ENCODE measurements around the gene KATNAL1.

GRCh38 chr13:29125023-29125588 is 305.0 kb downstream of the MTUS2 start:
- PRO-cap, 2 experiments, result peak in 1 of 2 experiments; most common minus-strand start chr13:29125355 (in 1)

- PRO-cap, 2 experiments, result no peak in any of the 2 experiments
Measured at GRCh38 chr13:29508426-29509076, 86.9 kb downstream of the SLC7A1 start.

GRCh38 chr13:29513133-29513935 is 82.2 kb downstream of the SLC7A1 start:
- PRO-cap, 2 experiments, result no peak in any of the 2 experiments

- PRO-cap, 2 experiments, result no peak in any of the 2 experiments
Measured at GRCh38 chr13:29535741-29536309, 59.7 kb downstream of the SLC7A1 start.

- PRO-cap, 2 experiments, result no peak in any of the 2 experiments
Measured at GRCh38 chr13:29572987-29573642, 22.4 kb downstream of the SLC7A1 start.

- PRO-cap, 2 experiments, result no peak in any of the 2 experiments
Measured at GRCh38 chr13:29593541-29594144, 1.8 kb downstream of the SLC7A1 start.

DNA sequence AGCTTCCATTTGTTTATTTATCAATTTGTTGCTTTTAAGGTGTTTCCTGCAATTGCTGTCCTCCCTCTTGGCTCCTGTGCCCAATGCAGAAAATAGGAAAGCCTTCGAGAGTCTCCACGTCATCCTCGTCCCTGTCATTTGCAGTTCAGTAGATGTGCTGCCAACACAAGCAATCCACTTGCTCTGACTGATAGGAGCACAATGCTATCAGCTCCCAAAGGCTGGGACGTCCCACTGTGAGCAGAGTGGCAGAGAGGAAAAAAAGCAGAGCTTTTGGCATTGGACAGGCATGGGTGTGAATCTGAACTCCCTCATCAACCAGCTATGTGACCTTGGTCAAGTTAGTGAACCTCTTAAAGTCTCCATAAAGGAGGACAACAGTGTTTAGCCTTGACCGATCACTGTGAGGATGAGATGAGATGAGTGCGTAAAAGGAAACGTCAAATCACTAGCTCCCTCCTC is 10.7 kb upstream of the SLC7A1 start:
- PRO-cap, 2 experiments, result no peak in any of the 2 experiments

- PRO-cap, 2 experiments, result no peak in any of the 2 experiments
Measured at GRCh38 chr13:29785918-29786565, 64.4 kb downstream of the UBL3 start.

GRCh38 chr13:29841467-29841888 is 8.9 kb downstream of the UBL3 start:
- PRO-cap, 2 experiments, result no peak in any of the 2 experiments

GRCh38 chr13:29863045-29863473 is 12.6 kb upstream of the UBL3 start:
- PRO-cap, 2 experiments, result no peak in any of the 2 experiments

DNA sequence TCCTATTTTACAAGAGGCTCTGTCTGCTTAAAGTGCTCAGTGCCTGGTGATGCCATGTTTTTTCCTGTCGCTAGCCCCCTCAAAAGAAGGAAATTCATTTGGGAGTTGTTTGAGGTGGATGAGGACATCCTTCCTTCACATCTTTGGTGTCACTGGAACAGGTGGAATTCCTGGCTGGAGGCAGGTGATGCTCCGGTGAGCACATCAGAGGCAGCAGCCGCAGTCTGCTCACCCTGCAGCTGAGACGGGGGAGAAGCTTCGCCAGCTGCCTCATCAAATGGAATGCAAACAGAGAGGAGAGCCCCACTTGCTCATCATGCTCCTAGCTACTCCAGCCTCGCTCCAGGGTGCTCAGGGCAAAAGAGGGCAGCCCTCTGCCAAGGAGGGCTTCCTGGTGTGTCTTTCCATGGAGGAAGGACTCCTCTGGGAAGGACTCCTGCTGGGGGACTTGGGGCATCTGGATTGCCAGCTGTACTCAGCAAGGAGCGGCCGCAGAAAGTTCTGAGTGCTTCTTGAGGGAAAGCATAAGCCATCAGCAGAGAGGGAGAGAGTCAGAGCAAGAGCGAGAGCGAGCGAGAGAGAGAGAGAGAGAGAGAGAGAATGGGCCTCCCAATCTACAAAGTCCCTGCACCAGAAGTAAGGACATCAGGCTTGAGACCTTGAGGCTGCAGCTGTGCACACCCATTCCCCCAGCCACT is 74.2 kb upstream of the UBL3 start:
- PRO-cap, 2 experiments, result no peak in any of the 2 experiments

DNA sequence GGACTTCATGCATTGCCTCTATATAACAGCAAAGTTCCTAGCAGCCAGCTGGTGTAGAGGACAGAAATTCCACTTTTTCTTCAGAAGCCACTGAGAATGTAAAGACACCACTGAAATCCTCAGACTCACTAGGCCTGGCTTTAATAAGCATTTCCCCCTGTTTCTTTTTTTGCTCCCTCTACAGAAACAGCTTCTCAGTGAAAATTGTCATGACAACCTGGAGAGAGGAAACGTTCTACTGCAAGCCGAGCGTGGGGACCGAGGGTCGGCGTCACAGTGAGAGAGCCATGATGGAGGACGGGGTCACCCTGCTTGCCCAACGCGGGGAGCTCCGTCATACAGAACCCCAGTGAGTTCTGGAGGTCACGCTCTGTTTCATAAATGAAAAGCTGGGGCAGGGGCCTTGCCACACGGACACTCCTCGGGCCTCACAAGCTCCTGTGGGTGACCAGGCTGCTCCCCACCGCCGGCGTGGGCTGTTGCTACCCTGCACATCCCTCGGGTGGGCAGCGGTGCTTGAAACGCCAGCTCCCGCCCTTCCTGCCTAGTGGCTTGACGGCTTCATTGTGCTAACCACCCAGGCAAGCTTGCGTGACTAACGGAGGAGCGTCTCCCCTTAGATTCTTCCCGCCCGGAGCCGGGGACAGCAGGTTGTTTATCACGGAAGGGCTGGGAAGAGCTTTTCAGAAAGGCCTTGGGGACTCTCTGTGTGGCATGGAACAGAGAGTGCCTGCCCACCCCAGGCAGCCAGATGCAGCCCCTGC is 153.7 kb downstream of the KATNAL1 start:
- PRO-cap, 2 experiments, result no peak in any of the 2 experiments

DNA sequence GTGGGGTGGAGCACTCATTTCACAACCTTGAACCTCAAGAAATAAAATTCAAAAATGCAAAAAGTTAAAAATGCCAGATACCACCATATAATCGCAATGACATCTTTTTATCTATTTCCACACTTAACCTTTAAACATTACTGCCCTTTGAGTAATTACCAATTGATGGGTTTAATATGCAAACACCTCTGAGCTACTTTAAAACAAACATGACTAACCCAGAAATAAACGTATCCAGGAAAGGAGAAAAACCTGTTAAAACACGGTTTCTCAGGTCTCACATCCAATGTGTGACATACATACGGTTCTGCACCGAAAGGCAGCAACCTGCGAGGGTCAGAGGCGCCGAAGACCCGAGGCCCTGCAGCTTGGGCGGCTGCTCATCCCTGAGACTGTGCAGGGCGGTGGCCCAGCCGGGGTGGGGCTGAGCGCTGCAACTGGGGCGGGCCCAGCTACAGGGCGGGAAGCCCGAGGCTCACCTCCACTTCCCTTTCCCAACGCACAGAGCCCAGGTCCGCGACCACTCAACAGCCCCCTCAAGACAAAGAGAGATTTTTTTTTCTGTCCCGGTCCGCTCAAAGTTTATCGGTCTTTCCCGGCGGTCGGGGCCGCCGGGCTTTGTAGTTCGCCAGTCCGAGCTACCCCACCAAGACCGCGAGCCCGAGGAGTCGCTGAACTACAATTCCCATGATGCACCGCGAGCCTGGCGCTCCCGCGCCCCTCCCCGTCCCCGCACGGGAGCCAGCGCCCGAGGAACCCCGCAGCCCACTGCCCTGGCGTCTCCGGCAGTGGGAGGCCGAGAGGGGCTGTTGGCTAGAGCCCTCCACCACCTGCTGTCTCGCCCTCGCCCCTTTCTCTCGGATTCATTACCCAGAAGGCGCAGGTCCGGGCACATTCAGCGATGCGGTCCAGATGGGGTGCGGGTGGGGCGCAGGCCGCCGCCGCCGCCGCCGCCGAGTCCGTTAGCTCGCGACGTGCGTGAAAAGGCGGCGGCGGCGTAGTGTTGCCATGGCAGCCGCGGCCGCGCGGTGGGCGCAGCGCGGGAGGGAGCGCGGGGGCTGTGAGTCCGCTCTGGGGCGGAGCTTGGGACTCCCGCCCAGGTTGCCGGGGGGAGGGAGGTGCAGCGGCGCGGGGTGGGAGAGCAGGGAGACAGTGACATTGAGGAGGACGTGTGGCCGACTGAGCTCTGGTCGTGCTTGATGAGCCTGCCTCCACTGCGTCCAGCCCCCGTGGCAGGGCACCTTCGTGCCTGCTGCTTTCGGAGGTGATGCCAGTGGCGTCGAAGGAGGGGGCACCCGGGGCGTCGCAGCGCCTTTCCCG is at the start of gene KATNAL1:
TSS of gene KATNAL1 (minus strand) at position 1,091 of the 1,320 bp plus-strand sequence.
- PRO-cap, 2 experiments, result peak in 1 of 2 experiments; most common plus-strand start position 339 of the sequence (in 1); most common minus-strand start position 865 of the sequence (in 1)

DNA sequence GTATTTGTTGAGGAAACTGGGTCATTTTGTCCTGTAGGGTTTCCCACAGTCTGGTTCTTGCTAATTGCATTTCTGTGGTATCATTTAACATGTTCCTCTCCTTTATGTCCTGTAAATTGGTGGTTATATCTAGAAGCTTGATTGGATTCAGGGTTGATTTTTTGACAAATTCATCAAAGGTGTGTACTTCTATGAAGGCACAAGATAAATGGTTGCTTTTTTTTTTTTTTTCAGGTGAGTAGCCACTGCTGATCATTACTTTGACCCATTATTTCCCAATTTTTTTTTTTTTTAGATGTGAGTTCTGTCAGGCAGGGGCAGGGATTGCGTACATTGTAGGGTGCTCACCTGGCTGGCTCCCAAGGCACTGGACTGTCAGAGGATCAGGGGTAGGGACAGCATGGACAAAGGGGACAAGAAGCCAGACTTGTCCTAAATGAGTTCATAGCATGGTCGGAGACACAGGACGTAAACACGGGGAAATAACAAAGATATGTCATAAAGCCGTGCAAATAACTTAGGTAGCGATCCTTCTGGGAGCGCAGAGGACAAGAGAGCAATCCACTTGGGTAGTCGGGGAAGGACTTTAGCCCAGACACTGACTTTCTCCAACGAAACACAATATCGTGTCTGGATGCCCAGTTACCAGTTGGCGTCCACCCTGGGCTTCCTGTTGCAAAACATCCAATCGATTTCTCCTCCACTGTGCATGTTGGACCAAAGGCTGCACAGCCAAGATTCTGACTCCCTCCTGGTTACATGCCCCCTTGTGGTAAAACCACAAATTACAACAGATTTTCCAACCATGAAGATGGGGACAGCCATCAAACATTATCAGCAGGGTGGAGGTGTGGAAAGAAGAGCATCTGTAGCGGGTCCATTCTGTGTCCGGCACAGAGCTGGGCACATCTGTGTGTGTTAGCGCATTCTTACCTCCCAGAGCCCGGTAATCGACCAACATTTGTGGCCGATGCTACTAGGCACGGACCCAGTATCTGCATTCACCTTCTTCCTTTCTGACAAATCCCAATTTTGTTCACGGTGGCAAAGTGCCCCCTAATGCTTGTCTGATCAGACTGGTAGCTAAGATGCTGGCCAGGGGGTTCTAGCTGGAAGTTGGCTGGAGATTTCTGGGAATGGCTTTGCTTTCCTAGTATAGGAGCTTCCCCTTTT is 27.5 kb upstream of the KATNAL1 start:
- PRO-cap, 2 experiments, result no peak in any of the 2 experiments

- PRO-cap, 2 experiments, result no peak in any of the 2 experiments
Measured at GRCh38 chr13:30340220-30341258, 33.2 kb upstream of the KATNAL1 start.

DNA sequence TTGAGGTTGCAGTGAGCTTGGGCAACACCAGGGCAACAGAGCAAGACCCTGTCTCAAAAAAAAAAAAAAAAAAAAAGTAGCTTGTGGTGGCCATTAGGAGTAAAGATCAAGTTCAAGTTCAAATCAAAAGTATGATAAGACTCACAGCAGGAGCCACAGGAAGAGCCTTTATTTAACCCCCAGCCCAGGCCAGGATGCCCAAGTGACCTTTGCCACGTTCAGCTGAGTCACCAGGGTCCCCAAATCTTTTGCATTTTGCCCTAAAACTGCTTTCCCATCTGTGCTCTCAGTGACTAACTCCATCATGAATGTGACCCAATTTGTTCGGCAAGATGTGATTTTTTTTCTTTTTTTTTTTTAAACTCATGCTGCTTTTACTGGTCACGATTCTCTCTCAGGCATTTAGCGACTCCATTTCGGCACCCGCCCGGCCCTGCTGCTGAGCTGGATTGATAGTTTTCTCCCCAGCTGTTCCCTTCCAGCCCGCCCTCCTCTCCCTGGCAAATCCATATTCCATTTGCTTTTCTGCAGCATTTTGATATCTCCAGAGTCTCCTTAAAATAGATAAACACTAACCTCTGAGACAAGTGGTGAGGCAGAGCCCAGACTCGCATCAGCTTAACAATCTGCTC is 55.4 kb upstream of the KATNAL1 start:
- PRO-cap, 2 experiments, result no peak in any of the 2 experiments

DNA sequence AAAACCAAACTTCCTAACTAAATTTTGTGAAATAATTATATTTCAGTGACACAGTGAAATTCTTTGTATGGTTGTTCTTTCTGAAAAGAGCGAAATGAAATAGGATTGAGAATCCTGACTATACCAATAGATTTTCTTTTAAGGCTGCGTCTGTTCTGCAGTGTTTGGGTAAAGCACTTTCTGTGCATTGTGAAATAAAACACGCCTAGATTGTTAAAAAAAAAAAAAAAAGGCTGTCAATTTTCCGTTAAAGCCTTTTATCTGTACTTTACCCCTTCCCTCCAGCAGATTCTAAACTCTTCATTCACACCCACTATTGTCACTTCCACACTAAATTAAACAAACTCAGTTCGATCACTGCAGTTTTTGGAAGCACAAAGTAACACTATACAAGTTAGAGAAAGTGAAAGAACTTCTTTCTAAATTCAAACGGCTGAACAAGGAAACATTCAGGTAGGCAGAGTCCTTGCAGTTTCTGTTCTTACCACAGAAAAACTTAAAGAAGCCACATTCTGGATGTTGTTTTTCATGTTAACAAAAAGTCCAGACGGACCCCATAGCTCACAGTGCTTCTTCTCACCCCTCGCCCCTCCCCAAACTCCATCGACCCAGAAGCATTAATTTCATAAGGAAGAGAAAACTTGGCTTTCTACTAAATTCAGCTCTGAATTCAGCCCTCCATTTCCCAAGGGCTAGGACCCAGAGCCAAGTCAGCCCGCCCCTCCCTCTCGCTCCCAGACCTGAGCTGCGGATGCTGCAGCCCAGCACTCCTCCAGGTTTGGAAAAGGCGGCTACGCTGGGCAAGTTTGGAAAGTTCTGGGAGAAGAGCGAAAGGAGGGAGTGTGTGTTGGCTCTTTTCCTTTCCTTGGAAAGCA is 27.5 kb upstream of the UBE2L5 start:
- PRO-cap, 2 experiments, result peak in 1 of 2 experiments; most common plus-strand start position 417 of the sequence (in 1); most common minus-strand start position 334 of the sequence (in 1)

- PRO-cap, 2 experiments, result no peak in any of the 2 experiments
Measured at GRCh38 chr13:30396380-30397176, 25.7 kb upstream of the UBE2L5 start.

DNA sequence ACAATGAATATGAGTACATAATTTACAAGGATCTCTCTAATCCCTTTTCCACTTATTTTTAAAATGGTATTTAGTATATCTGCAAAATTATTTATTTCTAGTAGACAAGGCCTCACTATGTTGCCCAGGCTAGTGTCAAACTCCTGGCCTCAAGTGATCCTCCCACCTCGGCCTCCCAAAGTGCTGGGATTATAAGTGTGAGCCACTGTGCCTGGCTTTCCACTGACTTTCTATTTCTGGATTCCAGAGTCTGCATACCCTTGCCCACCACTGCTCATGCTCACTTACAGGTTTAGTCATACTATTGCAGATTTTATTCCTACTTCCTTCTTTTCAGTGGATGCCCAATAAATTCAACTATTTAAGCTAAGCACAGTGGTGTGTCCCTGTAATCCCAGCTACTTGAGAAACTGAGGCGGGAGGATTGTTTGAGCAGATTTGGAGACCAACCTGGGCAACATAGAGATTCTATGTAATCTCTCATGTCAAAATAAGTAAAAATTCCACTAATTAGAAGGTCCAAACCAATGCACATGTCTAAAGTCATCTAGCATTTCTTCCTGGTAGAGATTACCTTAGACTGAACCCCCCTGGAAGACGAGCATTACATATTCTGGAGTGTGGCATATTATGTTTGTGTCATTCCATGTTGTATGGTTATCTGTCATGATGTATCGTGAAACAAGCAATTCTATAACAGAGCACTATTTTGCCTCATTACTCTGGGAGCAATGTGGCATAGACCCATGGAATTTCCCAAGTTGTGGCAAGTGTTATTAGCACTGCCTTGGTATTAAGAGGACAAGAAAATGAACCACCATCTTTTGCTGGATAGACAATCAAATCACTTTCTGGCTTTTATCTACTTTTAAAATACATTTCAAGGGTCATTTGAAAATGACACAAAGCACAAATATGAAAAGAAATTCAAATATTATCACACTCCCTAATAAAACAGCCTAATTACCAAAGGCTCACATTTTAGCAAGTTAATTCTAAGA is 8.4 kb downstream of the HMGB1 start:
- PRO-cap, 2 experiments, result peak in 2 of 2 experiments; most common minus-strand start position 233 of the sequence (in 1)

GRCh38 chr13:30572708-30573305 is 44.9 kb upstream of the USPL1 start:
- PRO-cap, 2 experiments, result no peak in any of the 2 experiments